Metastatic Liver Carcinoma in the Adrenal Gland (tissue), 2 donors: ENCODE measurements around a stretch of chr17.

DNA sequence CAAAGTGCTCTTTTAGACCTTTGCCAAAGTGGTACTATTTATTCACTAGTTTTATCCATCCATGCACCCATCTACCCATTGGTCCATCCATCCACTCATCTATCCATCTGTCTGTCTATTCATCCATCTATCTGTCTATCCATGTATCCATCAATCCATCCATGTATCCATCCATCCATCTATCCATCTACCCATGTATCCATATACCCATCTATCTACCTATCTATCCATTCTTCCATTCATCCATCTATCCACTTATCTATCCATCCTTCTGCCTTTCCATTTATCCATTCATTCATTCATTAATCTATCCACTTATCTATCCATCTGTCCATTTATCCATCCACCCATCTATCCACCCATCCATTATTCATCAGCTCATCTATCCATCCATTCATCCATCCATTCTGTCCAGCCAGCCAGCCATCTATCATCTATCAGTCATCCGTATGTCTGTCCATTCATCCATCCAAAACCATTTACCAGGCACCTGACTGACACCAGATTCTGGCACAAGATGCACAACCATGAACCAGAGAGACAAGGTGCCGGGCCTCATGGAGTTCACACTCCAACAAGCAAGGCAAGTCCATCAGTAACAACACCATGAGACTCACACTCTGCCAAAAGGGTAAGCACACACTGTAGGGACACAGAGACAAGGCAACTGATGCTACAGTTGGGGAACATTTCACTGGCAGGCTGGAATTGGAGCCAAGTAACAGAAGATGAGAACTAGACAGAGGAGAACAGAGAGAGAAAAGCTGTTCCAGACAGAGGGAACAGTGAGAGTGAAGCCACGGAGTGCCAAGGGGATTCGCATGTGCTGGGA, 21.4 kb downstream of the TRIM25 start:
- PRO-cap, 2 experiments = no peak in any of the 2 experiments

GRCh38 chr17:57092096-57092684, 7.1 kb downstream of the AKAP1 start:
- PRO-cap, 2 experiments = no peak in any of the 2 experiments

GRCh38 chr17:57096243-57096693, 11.2 kb downstream of the AKAP1 start:
- PRO-cap, 2 experiments = no peak in any of the 2 experiments

GRCh38 chr17:57110884-57111519, 26.0 kb downstream of the AKAP1 start:
- PRO-cap, 2 experiments = no peak in any of the 2 experiments

GRCh38 chr17:57440724-57441606, 184.6 kb downstream of the MSI2 start:
- PRO-cap, 2 experiments = no peak in any of the 2 experiments

- PRO-cap, 2 experiments = no peak in any of the 2 experiments
Observed at GRCh38 chr17:57480437-57480854, 224.1 kb downstream of the MSI2 start.

DNA sequence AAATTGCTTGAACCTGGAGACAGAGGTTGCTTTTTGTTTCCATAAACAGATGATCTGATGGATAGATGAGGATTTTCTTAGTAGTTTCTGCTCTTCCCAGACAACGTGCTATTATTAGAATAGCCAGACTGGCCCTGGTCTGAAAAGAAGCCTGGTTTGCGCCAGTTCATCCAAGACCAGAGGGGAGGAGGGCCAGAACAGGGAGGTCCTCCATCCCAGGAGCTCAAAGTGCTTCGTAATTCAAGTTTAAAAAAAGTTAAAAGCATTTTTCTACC, 205.6 kb downstream of the CCDC182 start:
- PRO-cap, 2 experiments = no peak in any of the 2 experiments

- PRO-cap, 2 experiments = no peak in any of the 2 experiments
Observed at GRCh38 chr17:57553414-57553887, 191.6 kb downstream of the CCDC182 start.

- PRO-cap, 2 experiments = no peak in any of the 2 experiments
Observed at GRCh38 chr17:57662707-57663824, 82.0 kb downstream of the CCDC182 start.

DNA sequence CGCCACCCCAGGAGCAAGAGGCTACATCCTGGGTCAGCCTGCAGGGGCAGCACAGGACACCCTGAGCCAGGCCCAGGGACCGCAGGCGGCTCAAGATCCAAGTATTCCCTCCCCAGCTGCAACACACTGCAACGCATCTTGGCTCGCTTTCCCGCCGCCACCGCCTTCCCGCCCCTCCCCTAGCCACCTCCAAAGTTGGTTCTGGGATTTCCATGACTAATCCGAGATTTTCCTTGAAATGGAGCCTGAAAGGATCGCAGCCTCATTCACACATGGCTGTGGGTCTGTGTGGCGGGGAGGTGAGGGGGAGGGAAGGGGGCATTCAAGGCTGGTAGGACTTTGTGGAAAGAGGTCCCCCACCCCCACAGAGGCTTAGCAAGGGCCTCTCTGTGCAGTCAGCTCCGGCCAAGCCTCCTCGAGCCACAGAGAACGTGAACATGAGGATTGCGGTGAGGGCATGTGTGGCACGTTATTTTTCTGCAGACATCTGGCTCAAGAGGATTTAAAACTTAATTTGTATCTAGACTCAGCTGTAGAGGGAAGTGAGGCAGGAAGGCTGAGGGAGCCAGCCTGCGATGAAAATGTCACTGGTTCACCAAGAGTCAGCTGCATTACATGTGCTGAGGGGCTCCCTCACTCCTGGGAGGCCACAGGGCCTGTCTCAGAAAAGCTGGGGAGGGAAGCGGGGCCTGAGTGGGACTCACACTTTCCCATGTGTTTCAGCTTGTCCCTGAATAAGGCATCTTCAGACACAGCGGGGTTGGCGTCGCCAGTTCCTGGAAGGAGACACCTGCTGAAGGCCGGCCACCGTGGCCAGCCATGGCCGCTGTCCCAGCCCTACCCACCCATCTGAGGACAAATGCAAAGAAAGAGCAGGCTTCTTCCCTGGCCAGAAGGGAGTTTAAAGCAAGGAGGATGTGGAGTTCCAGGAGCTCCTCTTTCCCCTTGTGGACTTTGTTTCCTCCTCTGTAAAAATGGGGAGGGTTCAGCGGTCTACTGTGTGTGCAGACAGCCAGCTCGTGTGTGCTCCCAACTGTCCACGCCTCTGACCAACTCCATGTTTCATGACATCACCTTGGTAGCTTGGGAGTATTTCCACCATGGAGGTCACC, 18.9 kb upstream of the MRPS23 start:
- PRO-cap, 2 experiments = no peak in any of the 2 experiments

DNA sequence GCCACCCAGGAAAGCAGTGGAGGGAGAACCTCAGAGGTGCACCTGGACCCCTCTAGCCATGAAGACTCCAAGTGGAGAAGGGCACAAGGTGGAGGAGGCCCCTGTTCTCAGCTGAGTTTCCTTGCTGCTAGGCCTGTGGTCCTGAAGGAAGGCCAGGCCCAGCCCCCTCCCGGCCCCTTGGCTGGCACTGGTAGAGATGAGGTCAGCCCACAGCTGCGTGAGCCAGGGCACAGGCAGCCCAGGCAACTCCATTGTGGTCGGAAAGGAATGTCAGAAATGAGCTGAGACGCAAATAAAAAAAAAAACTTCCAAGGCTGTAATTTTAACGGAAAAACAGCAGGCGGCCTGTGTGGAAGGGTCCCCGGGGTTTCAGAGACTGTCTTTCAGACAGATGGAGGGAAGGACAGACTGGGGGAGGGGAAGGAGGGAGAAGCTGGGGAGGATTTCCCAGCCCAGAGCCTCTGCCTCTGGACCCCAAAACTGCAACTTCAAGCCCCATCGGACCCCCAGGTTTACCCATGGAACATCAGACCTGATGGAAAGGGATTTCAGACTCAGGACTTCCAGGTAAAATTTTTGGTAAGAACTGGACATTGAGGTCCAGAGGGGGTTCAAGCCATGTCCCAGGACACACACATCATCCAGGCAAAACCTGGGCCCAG, 25.6 kb upstream of the MRPS23 start:
- PRO-cap, 2 experiments = no peak in any of the 2 experiments

DNA sequence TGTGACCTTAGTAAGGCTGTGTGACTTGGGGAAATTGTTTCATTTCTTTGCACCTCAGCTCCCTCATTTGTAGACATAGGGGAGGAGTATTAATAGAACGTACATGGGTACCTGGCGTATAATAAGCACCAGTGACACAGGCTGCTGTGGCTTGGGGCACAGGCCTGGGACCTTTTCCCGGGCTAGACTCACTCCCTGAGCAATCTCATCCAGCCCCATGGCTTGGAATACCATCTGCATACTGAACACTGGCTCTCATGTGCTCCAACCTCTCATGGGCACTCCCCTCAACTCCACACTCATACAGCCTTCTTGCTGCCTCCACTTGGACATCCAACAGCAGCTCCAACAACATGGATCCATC, 41.0 kb upstream of the MRPS23 start:
- PRO-cap, 2 experiments = no peak in any of the 2 experiments

GRCh38 chr17:57899505-57900217, 49.8 kb upstream of the MRPS23 start:
- PRO-cap, 2 experiments = no peak in any of the 2 experiments

DNA sequence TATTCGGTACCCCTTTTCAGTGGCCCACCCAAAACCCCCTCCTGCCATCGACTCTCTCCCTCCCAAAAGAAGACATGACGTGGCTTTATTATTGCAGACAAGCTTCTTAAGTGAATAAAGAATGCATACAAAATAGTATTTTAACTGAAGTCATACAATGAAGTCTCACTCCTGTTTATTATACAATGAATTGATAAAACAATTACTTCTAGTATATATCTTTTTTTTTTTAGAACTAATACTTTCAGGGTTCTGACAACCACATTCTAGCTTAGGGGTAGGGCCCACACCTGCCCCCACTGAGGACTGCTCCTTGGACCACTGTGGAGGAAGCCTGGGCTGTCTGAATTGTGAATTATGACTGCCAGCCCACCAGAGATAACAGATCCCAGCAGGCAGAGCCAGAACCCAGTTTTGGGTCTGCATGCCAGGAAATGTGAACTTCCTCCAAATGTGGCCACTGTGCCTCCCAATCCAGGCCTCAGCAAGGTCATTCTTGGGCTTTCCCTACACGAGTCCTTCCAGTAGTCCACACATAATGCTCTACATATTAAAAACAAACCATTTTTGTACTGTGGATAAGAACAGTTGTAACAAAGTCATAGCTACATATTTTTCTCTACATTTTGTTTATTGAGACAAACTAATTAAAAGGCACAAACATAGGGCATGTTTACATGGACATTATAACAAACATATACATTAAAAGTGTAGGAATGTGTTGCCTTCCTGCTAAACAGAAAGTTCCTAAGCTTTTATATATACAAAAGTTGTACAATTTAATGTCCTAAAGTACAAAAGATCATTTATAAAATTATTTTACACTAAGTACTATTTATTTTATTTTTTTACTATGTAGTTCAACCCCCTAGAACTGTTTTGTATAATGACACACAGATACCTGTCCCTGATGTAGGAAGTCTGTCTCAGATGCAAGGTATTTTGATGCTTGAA, 15.8 kb downstream of the VEZF1 start:
- PRO-cap, 2 experiments = no peak in any of the 2 experiments

DNA sequence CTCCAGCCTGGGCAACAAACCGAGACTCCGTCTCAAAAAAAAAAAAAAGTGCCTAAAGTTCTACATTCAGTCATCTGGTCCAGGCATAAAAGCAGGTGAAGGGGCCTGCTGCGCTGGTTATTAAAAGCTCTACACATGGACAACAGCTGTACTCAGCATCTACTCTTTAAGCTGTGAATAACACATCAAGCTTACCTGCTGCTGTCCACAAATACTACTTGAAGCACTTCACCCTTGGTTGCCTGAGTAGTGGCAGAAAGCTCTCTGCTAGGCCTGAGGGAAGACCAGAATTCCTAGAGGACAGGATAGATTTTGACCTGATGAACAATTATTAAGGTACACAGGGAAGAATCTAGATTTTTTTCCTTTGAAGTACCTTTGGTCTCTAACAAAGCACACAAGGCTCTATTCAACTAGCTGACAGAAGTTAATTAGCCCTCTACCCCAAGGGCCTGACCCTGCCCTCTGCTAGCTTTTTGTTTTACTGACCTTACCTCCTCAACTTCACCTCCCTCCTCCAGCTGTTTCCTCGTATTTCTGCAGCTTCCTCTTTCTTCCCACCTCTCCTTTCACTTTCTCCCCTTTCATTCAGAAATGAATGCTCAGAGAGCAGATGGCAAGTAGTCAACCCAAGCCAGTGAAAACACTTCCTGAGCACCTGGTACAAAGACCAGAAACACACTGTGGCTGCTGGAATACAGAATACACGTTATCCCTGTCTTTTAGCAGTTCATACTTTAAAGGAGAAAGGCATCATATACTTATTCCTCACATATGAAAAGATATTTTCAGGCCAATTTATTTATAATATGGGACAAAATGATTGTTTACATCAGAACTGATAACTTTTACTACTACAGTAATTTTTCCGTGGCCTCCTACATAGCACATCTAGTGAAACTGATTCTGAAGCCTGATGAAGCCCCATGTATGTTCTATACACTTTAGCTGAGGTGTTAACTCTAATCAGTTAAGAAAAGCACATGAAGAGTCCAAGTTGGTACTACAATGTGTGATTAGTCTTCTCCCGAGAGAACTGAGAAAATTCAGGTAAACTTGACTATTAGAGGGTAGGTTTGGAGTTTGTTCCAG, 5.6 kb upstream of the VEZF1 start:
- PRO-cap, 2 experiments = no peak in any of the 2 experiments

DNA sequence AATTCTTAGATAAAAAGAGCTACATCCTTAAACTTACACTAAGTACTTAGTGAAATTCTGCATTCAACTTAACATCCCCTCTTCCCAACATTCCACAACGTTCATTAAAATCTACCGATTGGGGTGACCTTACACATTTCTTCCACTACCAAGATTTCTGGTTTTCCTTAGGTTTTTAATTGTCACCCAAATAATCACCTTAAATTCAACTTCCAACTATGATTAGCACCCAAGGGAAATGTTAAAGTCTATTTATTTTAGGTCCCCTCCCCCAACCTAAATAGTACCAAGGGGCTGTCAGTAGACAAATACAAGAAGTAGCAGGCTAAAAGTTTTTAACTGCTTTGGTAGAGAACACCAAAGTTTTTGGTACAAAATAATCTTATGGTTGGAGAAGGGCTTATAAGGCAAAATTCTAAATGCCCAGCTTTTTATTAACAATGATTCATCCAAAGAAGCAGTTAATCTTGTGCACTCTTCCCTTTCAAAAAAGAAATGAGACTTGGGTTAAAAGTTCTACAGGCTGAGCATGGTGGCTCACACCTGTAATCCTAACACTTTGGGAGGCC, 4.8 kb downstream of the SRSF1 start:
- PRO-cap, 2 experiments = no peak in any of the 2 experiments

GRCh38 chr17:58312219-58312600, 16.4 kb downstream of the TSPOAP1 start:
- PRO-cap, 2 experiments = no peak in any of the 2 experiments

GRCh38 chr17:58329335-58329645, 695 bp upstream of the TSPOAP1 start:
- PRO-cap, 2 experiments = no peak in any of the 2 experiments

DNA sequence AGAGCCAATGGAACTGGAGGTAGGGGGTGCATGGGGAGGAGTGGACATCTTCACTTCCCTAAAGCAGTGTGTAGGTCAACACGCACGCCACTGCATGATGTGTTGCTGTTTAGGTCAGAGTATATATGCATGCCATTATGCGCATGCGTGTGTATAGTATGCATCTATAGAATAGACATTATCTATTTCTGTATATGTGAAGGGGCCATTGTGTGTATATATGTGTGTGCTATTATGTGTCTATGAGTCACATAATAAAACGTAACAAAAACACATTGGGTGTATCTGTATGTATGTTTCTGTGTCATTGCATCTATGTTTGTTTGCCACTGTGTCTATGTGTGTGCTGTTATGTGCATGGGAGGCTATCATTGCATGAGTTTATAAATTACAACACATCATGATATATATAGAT, 1.1 kb upstream of the TSPOAP1 start:
- PRO-cap, 2 experiments = no peak in any of the 2 experiments

GRCh38 chr17:58330994-58331853, 2.6 kb upstream of the TSPOAP1 start:
- PRO-cap, 2 experiments = peak in 2 of 2 experiments; most common plus-strand start chr17:58331570 (in 2); most common minus-strand start chr17:58331455 (in 1)